Left lobe of liver (tissue), 1 donor: ENCODE data around the gene EHMT1.

DNA sequence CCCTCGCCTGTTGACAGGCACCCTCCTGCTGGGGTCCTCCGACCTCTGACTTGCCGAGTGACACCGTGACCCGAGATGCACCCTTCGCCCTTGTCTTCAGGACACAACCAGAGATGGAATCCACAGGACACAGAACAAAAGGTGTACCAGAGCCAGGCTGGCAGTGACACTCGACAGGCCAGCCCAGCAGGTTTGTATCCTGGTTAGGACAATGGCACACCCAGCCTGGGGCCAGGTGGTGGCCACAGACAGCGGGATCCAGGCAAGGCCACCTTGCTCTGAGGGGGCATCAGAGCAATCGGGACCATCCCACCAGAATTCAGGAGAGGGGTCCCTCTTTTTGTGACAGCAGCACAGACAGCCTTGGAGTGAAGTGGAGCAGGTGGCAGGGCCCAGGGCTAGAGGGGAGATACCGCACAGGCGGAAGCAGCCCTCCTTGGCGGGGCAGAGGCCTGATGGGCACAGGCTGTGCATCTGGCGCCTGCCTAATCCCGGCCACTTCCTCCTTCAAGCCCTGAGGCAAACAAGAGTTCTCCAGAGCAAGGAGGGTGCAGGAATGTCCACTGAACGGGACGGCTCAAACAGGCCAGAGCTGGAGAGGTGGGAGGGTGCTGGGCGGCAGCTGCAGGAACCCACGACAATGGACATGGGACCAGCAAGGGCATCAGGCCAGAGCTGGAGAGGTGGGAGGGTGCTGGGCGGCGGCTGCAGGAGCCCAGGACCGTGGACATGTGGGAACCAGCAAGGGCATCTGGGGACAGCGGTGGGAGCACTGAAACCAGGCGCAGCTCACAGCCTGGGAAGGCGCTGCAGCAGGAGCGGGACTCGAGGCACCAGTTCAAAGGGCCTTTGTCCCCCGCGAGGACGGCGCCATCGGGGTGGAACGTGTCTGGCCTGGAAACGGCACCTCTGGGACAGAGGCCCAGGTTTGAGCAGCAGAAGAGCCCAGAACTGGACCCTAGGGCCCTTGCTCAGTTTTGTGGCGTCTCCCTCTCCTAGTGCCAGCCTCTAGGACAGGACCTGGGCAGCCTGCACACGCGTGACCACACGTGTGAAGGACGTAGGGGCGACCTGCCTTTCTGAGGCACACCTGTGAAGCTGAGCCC lies 1.6 kb upstream of the TMEM210 start:
- PRO-cap: no peak

DNA sequence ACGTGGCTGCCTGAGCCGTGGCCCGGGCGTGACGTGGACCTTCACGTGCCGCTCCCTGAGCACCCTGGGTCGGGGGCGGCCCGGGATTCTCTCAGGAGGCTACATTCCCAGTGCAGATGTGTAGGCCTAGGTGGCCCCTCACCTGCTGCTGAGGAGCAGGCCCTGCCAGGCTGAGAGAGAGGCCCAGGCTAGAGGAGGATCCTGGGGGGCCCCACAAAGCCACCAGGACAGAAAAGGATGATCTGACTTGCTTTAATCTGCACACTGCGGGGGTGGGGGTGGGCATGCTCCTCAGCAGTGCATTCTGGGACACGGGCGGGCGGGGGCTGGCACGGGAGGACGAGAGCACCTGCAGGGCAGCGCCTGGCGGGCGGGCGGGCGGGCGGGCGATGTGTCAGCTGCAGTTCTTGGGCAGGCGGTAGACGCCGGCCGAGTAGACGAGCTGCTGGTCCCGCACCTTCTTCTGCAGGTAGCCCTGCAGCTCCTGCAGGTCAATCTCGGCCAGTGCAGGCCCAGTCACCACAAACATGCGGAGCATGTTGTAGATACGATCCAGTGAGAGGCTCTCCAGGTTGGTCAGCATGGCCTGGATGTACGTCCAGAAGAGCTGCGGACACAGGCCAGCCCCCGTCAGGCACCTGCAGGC lies 2.8 kb upstream of the TMEM210 start:
- PRO-cap: no peak

DNA sequence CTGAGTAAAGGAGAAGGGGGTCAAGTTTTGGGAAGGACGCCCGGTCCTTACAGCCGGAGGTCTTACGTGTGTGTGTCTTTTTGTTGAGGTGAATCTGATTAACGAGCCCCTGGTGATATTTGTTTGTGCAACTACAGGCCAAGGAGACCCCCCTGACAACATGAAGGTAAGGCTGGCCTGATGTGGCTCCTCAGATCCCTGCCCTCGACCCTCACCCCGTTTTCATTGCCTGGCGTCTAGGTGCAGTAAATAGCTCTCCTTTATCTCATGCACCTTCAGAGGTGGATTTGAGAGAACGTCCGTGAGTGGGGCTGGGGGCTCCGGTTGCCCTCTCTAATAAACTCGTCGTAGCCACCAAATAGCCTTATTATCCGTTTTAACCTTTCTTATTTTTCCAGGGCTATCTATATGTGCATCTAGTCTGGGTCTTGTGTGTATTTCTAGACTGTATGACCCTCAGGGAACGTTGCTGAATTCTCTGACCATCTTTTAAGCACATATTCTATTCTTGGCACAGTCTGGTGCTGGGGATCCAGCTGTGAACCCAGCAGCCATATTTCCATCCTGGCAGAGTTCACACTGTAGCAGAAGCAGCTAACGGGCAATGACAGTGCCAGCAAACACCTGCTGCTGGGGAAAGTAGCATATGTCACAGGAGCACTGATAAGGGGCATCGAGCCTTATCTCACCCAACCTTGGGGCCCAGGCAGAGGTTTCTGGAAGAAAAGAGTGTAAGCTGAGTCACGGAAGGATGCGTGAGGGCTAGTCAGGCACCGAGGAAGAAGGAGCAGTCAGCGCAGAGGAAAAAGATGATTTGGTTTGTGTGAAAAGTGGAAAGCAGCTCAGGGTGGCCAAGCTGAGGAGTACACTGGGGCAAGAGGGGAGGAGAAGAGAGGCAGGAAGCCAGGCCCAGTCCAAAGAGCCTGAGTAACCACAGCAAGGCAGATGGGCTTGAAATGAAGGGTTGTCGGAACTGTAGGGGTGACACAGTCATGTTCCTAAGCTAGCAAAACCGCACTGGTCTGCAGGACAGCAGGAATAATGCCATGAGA lies 970 bp downstream of the NDOR1 start:
- PRO-cap: no peak

DNA sequence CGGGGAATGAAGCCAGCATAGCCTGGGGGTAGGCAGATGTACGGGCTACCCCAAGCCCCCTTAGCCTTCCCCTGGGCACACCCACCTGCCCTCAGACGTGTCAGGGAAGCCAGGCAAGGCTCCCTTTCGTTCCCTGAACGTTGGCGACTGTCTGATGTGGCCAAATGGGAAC lies 3.0 kb downstream of the FAM166A start:
- PRO-cap: no peak

DNA sequence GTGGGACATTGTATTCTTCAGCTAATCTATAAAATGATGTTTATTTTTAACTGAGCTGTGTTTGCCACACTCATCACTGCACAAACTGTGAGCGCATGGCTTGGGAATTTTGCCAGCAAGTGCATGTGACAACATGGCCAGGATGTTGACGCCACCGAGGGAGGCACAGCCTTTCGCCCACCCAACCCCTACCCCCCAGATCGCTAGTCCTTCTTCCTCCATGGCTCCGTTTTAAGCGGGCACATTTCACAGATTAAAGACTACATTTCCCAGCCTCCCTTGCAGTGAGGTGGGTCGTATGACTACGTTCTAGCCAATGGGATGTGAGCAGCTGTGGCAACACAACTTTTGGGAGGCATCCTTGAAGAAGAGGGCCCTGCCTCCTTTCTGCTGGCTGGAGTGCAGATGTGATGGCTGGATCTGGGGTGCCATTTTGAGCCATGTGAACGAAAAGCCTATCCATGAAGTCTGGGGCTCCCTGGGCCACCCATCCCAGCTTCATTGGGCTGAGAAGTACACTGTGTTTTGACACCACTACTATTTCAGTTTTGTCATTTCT lies 7.9 kb downstream of the NRARP start:
- PRO-cap: no peak

- PRO-cap: no peak
Observed at GRCh38 chr9:137301659-137301934, 474 bp downstream of the NRARP start.

DNA sequence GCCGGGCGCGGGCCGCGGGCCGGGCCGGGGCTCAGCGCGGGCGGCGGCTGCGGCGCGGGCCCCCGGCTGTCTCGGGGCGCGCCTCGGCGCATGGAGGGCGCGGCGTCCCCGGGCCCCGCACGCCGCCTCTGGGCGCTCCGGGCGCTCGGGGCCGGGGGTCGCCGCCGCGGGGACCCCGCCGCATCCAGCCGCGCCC lies 238 bp downstream of the NRARP start:
- PRO-cap: no peak

DNA sequence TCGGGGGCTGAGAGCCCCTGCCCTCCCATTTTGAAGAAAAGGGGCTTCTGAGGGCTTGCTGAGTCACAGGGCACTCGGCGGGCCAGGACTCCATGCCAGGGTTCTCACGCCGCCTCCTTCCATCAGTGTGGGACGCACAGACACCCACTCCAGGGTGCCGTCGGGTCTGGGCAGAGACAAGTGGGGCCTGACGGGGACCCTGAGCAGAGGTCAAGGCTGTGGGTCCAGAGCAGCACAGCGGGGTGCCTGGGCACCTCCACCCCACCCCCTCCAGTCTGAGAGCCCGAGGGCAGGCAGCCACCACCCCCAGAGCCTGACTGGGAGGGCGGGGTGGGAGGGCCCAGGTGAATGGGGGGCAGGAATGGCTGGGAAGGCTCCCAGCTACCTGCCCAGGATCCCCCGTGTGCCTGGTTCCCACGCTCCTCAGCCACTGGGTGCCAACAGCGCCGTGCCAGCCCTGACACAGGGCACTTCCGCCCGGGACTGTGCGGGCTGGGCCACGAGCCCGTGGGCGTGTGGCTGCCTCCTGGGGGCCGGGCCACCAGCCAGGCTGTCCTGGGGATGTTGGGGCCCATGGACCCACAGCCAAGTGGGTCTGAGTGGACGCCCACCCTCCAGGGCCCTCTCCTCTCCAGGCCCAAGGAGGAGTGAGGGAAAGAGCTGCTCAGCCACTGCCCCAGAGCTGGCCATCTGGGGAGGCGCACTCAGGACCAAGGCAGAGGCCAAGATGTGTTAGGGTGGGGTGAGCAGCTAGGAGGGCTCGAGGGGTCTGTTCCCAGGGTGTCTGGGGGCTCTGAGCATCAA lies 10.1 kb upstream of the NRARP start:
- PRO-cap: no peak

GRCh38 chr9:137368231-137368836 lies 54.6 kb downstream of the EXD3 start:
- PRO-cap: no peak

DNA sequence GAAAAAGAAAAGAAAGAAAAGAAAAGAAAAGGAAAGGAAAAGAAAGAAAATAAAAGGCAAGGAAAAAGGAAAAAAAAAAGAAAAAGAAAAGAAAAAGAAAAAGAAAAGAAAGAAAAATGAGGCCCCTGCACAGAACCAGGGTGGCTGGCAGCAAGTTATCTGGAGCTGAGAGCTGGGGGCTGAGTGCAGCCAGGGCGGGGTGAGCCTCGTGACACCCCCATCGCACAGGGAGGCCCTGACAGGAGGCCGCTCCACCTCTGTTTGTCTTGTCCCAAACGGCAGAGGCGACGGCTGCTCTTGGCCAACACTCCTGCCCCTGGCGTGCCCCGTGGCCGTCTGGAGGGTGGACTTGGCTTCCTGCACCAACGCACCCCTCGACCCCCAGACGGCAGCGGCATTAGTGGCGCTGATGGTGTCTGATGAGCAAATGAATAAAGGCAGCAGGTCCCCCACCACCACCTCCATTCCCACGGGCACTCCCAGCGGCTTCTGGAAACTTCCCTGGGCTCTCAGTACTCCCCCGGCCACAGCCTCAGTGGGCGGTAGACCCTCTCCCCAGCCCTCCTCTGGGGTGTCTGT lies 16.6 kb downstream of the EXD3 start:
- PRO-cap: no peak

DNA sequence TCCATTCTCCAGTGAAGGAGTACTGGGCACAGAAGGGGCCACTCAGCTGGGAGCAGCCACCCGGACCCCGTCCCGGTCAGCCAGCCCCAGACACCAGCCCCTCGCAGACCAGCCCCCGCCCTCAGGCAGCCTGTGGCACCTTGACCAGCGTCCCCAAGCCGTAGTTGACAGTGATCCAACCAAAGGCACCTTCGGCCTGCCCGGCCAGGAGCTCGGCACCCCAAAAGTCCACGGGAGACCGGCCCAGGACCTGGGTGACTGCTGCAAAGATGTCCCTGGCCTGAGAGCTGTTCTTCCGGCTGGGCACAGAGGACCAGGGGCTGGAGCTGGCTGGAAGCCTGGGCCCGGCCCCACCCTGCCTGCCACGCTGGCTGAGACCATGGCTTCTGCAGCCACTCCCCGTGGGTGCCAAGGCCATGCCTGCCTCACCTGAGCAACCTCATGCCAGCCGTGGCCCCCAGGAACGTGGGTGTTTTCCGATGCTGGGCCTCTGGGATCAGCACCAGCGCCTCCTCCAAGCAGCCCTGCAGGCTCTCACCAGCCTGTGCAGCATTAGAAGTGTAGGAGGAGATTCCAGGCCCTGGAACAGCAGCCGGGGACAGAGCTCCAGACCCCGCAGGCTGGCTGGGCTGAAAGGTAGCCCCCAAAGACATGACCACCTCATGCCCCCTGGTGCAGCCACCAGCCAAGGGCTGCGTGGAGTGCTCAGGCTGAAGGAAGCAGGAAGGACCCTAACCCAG lies 4.3 kb downstream of the ENTPD8 start:
- PRO-cap: no peak

DNA sequence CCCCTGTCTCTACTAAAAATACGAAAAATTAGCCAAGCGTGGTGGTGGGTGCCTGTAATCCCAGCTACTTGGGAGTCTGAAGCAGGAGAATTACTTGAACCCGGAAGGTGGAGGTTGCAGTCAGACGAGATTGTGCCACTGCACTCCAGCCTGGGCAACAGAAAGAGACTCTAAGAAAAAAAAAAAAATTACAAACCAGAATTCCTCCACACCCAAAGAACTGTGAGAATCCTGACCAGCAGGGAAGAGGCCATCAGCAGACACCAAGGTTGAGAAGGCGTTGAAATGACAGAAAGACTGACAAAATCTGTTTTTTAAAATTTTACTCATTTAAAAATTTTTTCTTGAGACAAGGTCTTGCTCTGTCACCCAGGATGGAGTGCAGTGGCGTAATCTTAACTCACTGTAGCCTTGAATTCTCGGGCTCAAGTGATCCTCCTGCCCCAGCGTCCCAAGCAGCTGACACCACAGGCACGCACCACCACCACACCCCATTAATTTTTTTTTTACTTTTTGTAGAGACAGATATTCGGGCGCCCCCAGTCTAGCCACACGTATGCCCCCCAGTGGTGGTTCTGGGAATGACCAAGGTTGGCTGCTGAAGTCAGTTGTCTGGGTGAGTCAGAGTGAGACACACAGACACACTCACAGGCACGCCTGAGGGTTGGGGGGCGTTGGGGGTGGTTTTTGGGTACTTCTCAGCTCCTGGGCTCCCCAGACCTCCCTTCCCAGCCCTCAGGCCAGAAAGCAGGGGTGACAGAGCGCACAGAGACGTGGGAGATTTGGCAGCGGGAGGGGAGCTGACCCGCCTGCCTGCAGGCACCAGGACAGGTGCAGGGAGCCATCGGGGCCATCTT lies 4.0 kb upstream of the ENTPD8 start:
- PRO-cap: no peak

DNA sequence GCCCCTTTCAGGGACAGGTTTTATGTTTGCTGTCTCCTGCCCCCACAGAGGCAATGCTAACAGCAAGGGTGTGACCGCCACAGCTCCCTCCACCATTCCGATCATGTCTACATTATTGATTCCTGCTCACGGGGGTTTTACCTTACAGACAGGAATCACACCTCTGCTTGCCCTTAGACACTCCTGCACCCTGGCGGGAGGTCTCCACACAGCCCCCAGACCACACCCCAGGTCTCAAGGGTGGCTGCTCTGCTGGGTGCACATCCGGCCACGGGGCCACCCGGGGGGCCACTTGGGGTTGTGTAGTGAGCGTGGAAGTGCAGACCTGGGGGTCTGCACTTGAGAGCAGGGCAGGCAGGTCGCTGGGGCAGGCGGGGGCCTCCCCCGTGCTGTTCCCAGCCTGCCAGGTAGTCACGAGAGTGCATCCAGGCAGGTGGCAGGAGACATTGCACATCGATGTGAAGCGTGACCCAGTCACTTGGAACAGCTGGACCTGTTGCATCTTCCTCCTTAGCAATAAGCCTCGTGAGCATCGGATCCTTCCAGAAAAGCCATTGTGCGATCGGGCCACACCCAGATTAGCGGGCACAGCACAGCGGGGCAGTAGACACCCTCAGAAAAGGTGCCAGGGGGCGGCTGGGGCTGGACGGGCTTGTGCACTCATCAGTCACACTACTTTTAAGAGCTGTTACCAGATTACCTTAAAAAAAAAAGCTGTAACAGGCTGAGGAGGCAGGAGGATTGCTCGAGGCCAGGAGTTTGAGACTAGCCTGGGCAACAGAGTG lies 4.8 kb upstream of the ENTPD8 start:
- PRO-cap: unidirectional peak, minus-strand start at position 101 of the sequence

DNA sequence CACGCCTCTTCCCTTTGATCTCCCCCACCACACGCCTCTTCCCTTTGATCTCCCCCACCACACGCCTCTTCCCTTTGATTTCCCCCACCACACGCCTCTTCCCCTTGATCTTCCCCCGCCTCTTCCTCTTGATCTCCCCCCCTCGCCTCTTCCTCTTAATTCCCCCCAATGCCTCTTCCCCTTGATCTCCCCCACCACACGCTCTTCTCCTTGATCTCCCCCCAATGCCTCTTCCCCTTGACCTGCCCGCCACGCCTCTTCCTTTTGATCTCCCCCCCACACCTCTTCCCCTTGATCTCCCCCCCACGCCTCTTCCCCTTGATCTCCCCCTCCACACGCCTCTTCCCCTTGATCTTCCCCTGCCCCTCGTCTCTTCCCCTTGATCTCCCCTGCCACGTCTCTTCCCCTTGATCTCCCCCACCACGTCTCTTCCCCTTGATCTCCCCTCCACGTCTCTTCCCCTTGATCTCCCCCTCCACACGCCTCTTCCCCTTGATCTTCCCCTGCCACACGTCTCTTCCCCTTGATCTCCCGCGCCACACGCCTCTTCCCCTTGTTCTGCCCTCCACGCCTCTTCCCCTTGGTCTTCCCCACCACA lies 8.4 kb downstream of the NSMF start:
- PRO-cap: no peak

GRCh38 chr9:137618467-137619142 lies at the start of gene EHMT1:
EHMT1 (plus strand) TSS chr9:137619005.
- PRO-cap: bidirectional peak, plus-strand start at chr9:137619056, minus-strand start at chr9:137618864

GRCh38 chr9:137745413-137746033 lies 126.7 kb downstream of the EHMT1 start:
- PRO-cap: no peak

GRCh38 chr9:138149937-138150913 lies 272.6 kb downstream of the CACNA1B start:
- PRO-cap: no peak